HTERT-HM (cell line): ENCODE measurements around a stretch of chr3.

DNA sequence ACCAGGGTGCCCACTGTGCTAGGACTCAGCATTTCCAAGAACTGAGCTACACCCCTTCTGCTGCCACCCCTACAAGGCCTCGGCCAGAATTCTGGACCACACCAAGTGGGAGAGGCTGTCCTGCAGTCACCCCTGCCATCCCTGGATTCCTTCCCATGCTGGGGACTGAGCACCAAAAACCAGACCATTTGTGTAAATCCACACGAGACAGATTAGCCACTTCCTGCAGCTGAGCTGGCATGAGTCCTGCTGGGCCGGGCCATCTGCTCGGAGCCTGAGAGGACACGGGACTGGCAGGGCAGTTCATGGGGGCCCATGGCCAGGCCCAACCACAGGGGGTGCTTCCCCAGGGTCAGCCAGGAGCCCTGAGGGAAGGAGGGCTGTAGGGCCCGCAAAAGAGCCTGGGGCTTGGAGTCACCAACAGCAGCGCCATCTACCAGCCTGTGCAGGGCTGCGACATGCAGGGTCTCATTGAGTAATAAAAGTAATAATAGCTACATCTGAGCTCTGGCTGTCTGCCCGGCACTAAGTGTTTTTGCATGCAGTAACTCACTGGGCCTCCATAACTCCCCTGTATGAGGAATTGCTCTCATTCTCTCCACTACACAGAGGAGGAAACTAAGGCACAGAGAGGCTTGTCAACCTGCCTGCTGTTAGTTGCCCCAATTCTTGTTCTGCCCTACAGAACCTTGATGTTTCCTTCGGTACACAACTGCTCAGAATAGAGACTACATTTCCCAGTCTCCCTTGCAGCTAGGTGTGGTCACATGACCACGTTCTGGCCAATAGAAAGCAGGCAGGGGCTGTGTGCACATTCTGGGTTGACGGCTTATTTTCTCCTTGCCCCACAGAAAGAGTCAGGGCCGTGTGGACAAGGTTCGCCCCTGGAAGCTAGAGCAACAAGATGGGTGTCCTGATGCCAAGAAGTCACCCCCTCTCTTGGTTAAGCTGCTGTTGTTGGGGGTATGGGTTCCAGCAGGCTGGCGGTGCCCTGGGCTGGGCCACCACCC is 24.4 kb downstream of the ABTB1 start:
- RRBS: no CpG with 5 or more reads among the region's 15 CpGs

DNA sequence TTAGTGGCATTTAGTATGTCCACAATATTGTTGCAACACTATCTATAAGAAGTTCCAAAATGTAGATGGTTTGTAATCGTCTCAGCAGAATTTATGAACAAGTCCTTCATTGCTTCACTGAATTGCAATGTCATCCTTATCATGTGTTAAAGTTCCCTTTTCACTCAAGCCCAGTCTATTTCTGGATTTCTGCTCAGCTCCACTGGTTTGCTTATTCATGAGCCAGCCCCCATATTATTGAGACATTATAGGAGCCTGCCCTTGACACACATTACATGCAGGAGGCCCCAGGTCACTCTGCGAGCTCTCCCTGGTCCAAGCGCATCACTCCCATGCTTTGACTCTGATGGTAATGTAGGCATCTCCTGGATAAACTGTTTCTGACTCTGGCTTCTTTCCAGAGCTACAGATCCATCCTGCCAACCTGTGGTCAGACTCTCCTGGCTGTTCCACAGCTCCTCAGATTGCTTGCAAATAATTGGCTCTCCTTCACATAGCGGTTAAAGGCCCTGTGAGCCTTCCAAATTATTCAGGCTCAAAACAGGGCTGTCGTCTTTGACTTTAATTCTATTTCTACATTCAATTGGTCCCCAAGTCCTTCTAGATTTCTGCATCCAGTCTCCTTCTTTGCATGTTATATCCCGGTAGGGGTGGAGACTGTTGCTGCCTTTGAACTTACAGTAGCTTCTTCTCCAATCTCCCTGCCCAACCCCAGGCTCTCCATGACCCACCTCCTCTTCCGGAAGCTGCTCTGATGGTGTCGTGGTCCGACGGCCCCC is 57.0 kb downstream of the ABTB1 start:
- RRBS: 90% methylated on average over 2 of the region's 10 CpGs

DNA sequence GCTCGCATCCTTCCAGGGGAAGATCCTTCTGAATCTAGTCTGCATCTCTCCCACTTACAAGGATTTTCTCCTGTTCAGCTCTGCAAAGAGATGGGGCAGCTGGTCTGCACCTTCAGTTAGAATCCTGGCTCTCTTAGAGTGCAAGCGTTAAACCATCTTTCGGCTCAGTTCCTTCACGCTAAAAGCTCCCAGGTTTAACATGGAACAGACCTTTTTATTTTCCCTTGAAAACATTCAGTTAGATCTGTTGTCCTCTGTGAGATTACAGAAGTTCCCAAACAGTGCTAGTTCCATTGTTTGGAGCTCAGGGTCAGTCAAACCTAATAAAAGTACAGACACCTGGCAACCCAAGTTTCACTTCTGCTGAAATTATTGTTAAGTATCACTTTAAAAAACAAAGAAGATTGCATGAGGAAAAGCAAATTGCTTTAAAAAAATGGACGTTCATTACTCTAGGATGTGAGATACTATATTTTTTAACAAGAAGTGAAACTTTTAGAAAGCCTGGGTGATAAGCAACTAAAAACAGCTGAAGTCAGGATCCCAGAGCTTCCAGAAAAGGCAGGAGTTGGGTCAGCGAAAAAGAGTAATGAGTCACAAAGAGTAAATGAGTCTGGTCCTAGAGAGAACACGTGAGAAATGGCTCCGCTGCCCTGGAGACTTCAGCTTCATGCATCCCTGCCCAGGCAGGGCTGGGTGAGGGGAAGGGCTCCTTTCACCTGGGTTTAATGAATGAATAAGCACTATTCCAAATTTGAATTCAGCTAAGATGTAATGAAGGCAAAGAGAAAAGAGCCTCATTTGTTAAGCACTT is 63.3 kb downstream of the ABTB1 start:
- RRBS: no CpG with 5 or more reads among the region's 8 CpGs

- RRBS: no CpG with 5 or more reads among the region's 2 CpGs
Observed at GRCh38 chr3:128054385-128054916, 2.2 kb downstream of the SEC61A1 start.

- RRBS: no CpG with 5 or more reads among the region's 10 CpGs
Observed at GRCh38 chr3:128070665-128071315, 18.6 kb downstream of the SEC61A1 start.

GRCh38 chr3:128113918-128114345 is 9.7 kb downstream of the RUVBL1 start:
- RRBS: no CpG with 5 or more reads among the region's 4 CpGs

DNA sequence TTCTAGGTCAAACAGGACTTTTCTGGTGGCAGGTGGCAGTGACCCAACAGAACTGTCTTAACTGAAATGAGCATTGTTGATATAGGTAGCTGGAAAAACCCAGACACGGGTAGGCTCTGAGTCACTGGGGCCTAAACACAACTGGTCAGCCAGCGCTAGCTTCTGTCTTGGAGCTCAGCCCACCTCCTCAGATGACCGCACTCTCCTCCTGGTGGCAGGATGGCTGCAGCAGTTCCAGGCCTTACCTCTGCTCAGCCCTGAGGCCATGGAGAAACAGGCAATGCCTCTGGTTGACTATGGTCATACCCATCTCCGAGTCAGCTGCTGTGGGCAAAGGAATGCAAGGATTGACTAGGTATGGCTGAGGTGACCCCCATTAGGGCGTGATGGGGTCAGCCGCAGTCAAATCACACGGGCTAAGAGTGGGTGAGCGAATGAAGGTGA is 61.1 kb upstream of the GATA2 start:
- RRBS: no CpG with 5 or more reads among the region's 8 CpGs

- RRBS: no CpG with 5 or more reads among the region's 3 CpGs
Observed at GRCh38 chr3:128618455-128618850, 32.2 kb downstream of the RPN1 start.

- RRBS: no CpG with 5 or more reads among the region's 7 CpGs
Observed at GRCh38 chr3:128770308-128770874, 44.4 kb downstream of the RAB7A start.

DNA sequence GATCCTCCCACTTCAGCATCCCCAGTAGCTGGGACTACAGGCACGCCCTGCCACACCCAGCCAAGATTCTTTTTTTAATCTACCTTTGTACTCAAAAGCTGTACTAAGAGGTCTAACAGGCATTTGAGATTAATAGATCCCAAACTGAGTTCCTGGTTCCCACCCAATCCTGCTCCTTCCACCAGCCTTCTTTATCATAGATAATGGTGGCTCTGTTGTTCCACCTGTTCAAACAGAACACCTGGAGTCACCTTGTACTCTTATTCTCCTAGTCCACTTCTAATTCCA is 2.6 kb downstream of the ACAD9 start:
- RRBS: no CpG with 5 or more reads among the region's 1 CpG

- RRBS: no CpG with 5 or more reads among the region's 22 CpGs
Observed at GRCh38 chr3:129015358-129016221, 14.5 kb downstream of the EFCC1 start.

- RRBS: no CpG with 5 or more reads among the region's 6 CpGs
Observed at GRCh38 chr3:129047460-129047659, 13.2 kb upstream of the GP9 start.

- RRBS: no CpG with 5 or more reads among the region's 6 CpGs
Observed at GRCh38 chr3:129077169-129077508, 16.6 kb downstream of the GP9 start.

DNA sequence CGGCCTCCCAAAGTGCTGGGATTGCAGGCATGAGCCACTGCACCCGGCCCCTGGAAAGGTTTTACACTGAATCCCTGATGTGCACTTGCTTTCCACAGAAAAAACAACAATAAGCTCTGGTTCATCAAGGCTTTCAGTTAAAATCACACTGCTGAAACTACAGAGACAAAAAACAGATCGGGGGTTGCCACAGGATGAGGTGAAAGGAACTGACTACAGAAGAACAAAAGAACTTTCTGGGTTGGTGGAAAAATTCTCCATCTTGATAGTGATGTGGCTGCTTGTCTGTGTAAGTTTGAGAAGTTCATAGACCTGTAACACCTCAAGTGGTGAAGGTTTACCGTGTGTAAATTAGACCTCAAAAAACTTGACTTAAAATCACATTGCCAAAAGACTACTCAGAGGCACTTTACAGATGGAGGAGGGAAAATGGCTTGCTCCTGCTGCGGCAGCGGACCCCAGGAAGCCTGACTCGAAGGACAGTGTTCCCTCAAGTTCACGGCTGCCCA is 2.8 kb downstream of the RAB43 start:
- RRBS: no CpG with 5 or more reads among the region's 8 CpGs

DNA sequence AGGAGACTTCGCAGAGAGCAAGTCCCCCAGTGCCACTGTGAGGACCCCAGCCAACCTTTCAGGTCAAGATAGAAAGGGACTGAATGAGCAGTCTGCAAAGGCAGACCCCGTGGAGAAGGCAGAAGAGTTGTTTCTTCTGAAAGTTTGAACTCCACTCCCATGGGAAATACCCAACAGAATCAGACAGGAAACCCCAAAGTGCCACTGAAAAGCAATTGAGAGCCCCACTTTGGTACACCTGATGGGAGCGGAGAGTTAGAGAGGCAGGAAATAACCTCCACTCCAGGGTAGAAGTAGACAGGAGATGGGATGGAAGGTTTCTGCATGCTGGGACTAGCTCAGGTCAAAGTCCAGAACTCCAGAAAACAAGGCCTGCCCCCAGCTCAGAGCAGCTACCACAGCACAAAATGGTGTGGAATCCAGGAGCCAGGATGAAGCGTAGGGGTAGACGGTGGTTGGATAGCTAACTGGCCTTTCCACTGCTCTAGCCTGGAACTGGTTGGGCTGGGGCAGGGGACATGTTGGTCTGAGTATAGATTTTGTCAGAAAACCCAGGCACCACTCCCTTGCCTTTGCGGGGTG is 1.8 kb upstream of the RAB43 start:
- RRBS: no CpG with 5 or more reads among the region's 6 CpGs

DNA sequence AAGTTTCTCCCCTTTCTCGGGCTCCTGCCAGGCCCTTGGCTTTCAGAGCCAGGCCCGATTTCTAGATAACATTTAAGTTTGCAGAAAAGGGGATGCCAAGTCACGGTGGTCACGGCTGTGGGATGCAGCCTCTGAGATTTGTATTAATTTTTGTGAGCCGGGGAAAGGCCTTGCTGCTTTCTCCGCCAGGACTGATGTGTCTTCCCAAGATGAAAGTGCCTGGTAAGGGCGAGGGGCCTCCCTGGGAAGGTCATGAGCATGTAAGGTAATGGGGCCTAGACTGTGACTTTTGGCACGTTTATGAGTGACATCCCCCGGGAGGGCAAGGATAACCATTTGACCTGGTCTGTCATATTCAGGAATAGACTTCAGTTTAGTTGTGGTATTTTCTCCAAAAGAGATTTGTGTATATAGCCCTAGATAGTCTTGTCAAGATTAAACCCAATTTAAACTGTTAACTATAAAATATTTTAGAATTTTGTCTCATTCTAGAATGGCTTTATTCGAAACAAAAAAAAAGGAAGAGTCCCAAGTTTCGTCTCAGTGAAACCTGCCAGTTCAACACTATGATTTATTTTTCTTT is 646 bp upstream of the CNBP start:
- RRBS: no CpG with 5 or more reads among the region's 11 CpGs

DNA sequence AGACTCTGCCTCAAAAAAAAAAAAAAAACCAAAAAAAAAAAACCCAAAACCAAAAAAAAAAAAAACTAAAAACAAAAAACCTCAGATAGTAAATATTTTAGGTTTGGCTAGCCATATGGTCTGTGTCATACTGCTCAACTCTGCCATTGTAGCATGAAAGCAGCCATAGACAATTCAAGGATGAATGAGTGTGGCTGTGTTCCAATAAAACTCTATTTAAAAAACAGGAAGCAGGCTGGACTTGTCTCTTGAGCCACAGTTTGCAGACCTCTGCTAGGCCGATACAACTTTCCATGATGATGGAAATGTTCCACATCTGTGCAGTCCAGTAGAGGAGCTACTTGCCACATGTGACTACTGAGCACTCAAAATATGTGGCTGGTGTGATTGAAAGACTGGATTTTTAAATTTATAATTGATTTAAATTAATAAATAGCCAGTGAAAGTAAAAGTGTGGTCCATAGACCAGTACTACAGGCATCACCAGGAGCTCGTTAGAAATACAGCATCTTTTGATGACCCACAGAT is 11.1 kb downstream of the EFCAB12 start:
- RRBS: no CpG with 5 or more reads among the region's 2 CpGs

DNA sequence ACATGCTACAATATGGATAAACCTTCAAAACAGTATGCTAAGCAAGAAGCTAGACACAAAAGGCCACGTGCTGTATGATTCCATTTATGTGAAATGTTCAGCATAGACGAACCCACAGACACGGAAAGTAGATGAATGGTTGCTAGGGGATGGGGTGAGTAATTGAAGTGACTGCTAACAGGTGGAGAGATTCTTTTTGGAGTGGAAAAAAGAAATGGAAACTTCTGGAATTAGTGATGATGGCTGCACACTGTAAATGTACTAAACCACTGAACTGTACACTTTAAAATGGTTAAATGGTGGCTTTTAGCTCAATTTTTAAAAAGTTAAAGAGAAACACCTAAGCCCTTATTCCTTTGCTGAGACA is 685 bp upstream of the EFCAB12 start:
- RRBS: no CpG with 5 or more reads among the region's 3 CpGs

DNA sequence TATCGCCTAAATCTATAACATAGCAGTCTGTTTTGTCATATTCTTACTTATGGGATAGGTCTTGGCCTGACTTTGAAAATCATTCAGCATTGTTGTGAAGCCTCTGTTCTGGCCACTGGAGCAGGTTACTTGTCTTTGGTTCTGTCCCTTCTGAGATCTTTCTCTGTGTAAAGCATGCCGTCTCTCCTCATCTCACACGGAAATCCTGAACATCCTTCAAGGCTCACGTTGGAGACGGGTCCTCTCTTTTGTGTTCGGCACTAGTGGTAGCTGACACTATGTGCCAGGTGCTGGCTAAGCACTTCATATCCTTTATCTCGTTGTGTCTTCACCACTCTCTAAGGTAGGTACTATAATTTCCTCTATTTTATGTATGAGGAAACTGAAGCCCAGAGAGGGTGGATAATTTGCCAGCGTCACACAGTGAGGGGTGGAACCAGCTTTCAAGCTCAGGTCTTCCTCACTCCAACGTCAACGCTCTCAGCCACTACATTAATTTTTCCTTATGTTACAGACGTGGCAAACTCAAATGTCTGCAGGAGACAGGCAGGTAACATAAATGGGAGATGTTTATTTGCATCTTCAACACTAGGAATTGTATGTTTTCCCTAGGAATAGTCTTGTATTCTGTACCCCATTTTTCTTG is 1.2 kb downstream of the IFT122 start:
- RRBS: no CpG with 5 or more reads among the region's 11 CpGs

DNA sequence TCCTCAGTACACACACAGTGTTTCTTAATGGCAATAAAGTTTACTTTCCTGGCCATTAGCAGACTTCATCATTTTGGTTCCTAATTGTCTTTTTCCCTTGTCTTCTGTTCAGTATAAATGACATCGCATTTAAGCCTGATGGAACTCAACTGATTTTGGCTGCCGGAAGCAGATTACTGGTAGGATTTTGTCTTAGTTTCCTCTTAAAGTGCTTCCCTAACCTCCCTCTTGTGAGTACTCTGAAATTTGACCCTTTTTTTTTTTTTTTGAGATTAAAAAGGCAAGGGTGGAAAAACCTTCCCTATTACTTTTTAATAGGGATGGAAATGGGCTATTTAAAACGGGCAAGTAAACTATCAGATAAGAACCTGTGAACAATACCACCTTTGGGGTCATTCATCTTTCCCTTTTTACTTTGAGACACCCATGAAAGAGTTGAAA is 9.8 kb downstream of the IFT122 start:
- RRBS: no CpG with 5 or more reads among the region's 3 CpGs